Astrocyte (in vitro differentiated cells and primary cell): ENCODE measurements around a stretch of chr12.

DNA sequence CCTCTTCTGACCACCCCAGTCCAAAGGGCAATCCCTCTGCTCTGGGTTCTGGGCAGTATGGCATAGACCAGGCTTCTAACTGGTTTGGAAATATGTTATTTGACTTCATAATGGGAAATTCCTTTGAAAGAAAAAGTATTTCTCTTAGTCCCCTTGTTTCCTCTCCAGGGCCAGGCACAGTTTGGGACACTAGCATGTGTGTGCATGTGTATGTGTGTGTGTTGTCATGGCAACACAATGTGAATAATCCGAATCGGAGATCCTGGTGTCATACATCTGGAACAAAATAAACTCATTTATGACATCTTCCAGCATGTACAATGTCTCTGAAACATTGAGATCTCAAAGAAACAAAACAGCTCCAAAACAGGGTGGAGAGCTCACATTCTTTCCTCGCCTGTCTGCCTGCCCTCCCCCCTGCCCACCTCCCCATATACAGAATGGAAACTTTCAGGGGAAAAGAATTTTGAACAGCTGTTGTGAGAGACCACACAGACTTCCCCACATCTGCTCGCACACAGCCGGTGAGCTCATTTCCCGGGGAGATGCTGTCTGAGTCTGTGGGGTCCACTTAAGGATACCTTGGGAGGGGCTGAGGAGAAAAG lies 55.4 kb upstream of the PARP11 start:
- PRO-cap, result no peak
- RRBS, 2 experiments, result no CpG with 5 or more reads among the region's 6 CpGs

- PRO-cap, result no peak
- RRBS, 2 experiments, result no CpG with 5 or more reads among the region's 18 CpGs
Observed at GRCh38 chr12:4031906-4032486, 158.8 kb upstream of the PARP11 start.

GRCh38 chr12:4271536-4272139 lies 1.9 kb upstream of the CCND2 start:
- PRO-cap, result unidirectional peak, minus-strand start at chr12:4271975
- RRBS, 2 experiments, result 2% methylated on average over 7 of the region's 33 CpGs

DNA sequence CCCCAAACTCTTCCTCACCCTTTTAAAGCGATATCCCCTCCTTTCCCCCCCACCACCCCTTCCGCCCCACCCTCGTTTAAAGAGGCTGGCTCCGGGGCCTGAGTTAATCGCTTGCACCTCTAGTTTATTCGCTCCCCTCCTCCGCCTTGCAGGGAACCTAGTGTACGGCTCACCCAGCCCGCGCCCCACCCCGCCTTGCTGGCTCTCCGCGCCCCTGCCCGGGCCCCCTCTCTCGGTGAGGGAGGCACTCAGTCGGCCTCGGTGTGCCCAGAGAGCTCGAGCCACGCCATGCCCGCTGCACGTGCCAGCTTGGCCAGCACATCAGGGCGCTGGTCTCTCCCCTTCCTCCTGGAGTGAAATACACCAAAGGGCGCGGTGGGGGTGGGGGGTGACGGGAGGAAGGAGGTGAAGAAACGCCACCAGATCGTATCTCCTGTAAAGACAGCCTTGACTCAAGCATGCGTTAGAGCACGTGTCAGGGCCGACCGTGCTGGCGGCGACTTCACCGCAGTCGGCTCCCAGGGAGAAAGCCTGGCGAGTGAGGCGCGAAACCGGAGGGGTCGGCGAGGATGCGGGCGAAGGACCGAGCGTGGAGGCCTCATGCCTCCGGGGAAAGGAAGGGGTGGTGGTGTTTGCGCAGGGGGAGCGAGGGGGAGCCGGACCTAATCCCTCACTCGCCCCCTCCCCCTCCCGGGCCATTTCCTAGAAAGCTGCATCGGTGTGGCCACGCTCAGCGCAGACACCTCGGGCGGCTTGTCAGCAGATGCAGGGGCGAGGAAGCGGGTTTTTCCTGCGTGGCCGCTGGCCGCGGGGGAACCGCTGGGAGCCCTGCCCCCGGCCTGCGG lies 1.2 kb upstream of the CCND2 start:
- PRO-cap, result unidirectional peak, plus-strand start at position 251 of the sequence
- RRBS, 2 experiments, result 2 to 5% methylated on average over 11 of the region's 65 CpGs

DNA sequence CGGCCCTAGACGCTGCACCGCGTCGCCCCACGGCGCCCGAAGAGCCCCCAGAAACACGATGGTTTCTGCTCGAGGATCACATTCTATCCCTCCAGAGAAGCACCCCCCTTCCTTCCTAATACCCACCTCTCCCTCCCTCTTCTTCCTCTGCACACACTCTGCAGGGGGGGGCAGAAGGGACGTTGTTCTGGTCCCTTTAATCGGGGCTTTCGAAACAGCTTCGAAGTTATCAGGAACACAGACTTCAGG lies 653 bp upstream of the CCND2 start:
- PRO-cap, result no peak
- RRBS, 2 experiments, result no CpG with 5 or more reads among the region's 14 CpGs

- PRO-cap, result no peak
- RRBS, 2 experiments, result no CpG with 5 or more reads among the region's 18 CpGs
Observed at GRCh38 chr12:4299601-4300187, 21.3 kb upstream of the TIGAR start.

DNA sequence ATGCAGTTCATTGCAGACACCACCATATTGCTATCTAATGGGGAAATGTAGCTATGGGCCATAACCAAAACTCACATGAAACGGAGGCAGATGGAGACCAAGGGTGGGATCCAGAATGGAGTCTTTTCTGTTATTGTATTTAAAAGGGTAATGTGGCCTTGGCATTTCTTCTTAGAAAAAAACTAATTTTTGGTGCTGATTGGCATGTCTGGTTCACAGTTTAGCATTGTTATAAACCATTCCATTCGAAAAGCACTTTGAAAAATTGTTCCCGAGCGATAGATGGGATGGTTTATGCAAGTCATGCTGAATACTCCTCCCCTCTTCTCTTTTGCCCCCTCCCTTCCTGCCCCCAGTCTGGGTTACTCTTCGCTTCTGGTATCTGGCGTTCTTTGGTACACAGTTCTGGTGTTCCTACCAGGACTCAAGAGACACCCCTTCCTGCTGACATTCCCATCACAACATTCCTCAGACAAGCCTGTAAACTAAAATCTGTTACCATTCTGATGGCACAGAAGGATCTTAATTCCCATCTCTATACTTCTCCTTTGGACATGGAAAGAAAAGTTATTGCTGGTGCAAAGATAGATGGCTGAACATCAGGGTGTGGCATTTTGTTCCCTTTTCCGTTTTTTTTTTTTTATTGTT lies 20.2 kb upstream of the TIGAR start:
- PRO-cap, result no peak
- RRBS, 2 experiments, result no CpG with 5 or more reads among the region's 7 CpGs

DNA sequence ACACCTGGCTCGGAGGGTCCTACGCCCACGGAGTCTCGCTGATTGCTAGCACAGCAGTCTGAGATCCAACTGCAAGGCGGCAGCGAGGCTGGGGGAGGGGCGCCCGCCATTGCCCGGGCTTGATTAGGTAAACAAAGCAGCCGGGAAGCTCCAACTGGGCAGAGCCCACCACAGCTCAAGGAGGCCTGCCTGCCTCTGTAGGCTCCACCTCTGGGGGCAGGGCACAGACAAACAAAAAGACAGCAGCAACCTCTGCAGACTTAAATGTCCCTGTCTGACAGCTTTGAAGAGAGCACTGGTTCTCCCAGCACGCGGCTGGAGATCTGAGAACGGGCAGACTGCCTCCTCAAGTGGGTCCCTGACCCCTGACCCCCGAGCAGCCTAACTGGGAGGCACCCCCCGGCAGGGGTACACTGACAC lies 29.0 kb downstream of the C12orf4 start:
- PRO-cap, result no peak
- RRBS, 2 experiments, result no CpG with 5 or more reads among the region's 15 CpGs

GRCh38 chr12:4997761-4998348 lies 45.8 kb upstream of the KCNA5 start:
- PRO-cap, result unidirectional peak, plus-strand start at chr12:4998240
- RRBS, 2 experiments, result no CpG with 5 or more reads among the region's 9 CpGs

GRCh38 chr12:5200638-5201034 lies 157.0 kb downstream of the KCNA5 start:
- PRO-cap, result no peak
- RRBS, 2 experiments, result no CpG with 5 or more reads among the region's 9 CpGs

- PRO-cap, result no peak
- RRBS, 2 experiments, result no CpG with 5 or more reads among the region's 1 CpG
Observed at GRCh38 chr12:6135040-6135304, 10.5 kb upstream of the VWF start.

DNA sequence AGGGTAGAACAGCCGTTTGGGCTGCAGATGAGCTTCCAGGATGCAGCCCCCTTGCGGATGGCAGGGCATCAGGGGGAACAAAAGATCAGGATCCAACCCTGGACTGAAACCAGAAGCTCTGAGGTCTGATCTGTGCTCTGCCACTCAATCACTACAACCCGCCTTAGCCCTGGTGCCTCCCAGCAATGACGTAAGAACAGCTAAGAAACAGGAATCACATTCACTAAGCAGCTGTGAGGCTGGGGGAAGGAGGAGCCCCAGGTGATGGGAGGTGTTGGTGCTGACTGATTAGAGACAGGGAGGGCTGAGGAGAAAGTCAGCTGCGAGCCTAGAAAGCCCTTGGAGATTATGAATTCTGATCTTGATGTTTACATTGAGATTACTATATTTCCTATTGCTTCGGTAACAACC lies 6.3 kb upstream of the CD9 start:
- PRO-cap, result no peak
- RRBS, 2 experiments, result no CpG with 5 or more reads among the region's 6 CpGs

DNA sequence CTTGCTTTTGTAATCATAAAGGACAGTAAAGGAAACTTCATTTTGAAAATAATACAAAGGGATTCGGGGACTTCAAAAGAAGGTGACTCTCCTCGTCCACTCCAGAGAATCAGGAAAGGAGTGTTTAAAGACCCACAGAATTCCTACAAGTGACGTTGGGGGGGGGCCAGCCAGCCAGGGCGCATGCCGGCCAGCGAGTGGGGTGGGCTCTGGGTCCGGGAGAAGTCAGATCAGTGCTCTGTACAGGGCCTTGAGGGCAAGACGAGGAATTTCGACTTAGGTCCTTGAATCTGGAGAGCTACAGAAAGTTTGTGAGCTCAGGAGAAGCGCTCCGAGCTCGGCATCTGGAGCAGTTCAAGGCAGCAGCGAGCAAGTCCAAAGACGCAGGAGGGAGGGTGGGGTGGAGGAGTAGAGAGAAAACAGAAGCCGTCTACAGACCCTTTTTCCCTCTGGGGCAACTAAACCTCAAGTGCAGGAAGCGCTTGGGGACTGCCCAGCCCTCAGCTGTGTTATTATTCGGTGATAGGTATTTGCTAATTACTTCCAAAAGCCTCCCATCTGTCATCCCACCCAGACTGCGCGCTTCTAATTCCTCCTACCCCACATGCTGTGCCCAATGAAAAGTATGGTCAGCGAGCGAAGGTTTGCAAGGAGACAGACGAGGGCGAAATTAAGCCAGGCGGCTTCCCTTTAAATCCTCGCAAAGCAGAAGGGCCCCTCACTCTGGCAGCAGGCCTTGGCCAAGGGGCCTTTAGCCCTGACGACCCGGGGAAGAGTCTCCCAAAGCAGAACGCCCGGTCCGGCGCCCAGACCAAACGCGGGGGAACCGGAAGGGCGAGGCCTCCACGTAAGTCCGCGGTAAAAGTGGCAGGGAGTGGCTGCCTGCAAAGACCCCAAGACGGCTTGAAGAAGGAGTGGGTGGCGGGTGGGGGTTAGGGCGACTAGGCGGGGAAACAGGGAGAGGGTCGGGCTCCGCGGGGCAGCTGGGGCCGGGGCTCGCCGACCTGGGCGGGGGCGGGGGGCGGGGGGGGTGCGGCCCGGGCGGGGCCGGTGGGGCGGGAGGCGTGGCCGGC lies 638 bp upstream of the CD9 start:
- PRO-cap, result no peak
- RRBS, 2 experiments, result under 1 to 3% methylated on average over 8 of the region's 58 CpGs

DNA sequence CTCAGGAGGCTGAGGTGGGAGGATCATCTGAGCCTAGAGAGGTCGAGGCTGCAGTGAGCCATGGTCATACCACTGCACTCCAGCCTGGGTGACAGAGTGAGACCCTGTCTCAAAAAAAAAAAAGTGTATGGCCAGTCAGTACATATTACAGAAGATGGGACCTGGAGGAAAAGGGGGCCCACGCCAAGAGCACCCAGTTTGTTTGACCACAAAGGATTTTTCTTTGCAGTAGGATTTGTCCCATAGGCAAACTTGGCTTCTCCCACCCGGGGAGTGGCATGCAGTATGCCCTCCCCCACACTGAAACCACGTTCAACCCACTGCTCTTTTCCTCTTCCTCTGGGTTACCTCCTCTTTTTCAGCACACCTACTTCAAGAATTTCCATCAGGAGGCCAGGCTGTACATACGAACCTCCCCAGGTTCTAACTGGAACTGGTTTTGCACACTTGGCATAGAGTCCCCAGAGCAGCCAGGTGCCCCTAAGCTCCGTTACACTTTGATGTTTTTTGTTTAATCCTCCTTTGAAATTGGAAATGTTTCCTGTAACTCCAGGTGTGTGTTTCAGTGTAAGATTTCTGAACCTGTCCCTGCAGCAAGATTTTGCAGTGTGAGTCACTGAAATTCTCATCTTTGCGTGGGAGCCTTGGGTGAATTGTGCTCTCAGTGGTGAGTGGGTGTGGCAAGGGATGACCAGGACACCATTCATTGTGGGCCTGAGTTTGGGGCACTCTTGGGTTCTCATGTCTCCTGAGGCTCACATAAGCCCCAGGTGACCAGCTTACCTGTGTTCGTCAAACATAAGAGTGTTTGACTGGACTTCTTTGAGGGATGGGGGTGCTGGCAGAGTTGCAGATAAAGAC lies 18.1 kb downstream of the CD9 start:
- PRO-cap, result no peak
- RRBS, 2 experiments, result no CpG with 5 or more reads among the region's 8 CpGs

GRCh38 chr12:6266989-6267766 lies 43.3 kb upstream of the PLEKHG6 start:
- PRO-cap, result no peak
- RRBS, 2 experiments, result no CpG with 5 or more reads among the region's 13 CpGs

- PRO-cap, result no peak
- RRBS, 2 experiments, result no CpG with 5 or more reads among the region's 4 CpGs
Observed at GRCh38 chr12:6294038-6294484, 16.4 kb upstream of the PLEKHG6 start.

DNA sequence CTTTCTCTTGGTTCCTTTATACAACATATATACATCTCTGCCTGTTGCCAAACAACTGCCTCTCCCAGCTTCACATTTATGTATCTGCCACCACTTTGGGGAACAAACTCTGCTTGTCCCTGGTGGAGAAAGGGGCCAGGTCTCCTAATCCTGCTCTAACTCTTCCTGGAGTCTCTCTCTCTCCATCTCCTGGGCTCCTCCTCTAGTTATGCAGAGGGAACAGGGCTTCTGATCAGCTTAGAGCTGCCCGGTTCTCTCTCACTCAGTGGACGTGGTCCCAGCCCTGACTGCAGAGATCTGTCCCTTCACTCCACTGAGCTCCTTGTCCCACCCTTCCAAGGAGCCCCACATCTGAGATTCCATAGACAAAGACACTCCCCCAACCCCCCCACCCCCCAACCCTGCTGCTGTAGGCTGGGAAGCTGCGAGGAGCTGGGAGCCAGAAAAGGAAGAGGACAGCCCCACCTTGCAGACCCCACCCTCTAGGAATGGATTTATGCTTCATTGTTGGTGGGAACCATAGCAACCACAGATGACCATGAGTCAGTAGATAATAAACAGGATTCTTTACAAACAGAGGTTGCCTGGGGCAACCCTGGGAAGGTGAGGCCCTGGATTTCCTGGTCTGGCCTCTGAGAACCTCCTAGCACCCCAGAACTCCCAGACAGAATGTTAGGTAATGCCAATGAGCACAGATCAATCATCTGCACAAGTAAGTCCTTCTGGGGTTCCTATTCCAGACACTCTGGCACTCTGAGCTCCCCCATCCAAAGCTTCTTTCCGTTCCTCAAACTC lies 15.5 kb upstream of the PLEKHG6 start:
- PRO-cap, result no peak
- RRBS, 2 experiments, result no CpG with 5 or more reads among the region's 4 CpGs

GRCh38 chr12:6307516-6307804 lies 3.0 kb upstream of the PLEKHG6 start:
- PRO-cap, result no peak
- RRBS, 2 experiments, result no CpG with 5 or more reads among the region's 4 CpGs

DNA sequence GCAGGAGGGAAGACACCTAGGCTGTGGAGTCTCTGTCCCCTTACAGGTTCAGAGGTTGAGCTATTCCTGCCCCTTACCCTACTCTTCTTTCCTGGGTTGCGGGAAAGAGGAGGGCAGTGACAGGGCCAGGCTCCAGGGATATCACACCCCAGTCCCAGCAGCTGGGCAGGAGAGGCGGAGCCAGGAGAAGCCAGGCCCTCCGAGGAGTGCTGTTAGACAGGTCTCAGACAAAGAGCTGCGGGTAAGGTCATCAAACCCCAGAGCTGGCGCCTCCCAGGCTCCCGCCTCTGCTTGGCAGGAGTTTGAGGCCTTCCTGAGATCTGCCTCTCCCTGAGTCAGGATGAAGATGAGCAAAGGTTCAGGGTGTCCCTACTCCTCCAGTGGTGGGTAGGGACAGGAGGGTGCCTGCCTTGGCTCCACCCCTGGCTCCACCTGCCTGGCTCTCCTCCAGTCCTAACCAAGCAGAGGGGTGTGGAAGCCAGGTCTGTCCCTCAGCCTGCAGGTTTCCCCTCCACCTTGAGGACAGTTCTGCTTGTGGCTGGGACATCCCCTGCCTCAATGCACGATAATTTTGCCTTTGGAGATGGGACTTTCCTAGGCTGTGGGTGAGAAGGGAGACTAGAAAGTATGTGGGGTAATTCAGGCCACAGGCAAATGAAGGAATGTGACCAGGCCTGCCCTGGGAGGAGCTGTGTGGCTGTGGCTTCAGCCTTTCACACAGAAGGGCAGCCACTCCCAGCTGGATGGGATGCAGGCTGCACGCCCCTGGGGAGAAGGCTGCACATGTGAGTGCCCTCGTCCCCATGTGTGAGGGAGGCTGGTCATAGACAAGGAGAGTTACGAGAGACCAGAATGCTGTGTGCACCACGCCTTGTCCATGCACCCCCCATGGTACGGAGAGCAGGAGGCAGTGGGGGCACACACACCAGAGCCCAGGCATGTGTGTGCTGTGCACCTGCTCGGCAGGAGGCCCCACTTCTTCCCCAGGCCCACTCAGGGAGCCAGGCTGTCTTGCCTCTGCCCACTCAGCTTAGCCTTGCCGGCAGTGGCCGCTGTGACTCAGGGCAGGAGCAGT lies 2.3 kb downstream of the PLEKHG6 start:
- PRO-cap, result no peak
- RRBS, 2 experiments, result no CpG with 5 or more reads among the region's 15 CpGs

DNA sequence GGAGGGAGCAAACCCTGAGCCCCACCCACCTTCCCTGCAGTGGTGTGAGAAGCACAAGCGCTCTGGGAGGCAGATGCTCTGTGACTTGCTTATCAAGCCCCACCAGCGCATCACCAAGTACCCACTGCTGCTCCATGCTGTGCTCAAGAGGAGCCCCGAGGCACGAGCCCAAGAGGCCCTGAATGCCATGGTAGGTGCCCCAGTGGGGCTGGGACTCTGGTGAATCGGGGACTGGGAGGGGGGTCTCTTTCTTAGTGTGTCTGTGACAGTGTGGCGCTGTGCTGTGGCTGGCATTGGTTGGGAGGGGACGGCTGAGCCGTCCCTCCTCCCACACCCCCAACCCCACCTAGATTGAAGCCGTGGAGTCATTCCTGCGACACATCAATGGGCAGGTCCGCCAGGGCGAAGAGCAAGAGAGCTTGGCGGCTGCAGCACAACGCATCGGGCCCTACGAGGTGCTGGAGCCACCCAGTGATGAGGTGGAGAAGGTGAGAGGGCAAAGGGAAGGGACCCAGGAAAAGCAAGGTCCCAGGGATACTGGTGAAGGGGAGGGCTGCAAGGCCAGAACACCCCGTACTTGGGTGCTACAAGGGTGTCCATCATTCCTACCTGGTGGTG lies 7.1 kb downstream of the PLEKHG6 start:
- PRO-cap, result no peak
- RRBS, 2 experiments, result no CpG with 5 or more reads among the region's 17 CpGs